Colonic mucosa (tissue), 1 donor: ENCODE measurements around the genes PPP2R3B, SLC25A6 and CD99.

DNA sequence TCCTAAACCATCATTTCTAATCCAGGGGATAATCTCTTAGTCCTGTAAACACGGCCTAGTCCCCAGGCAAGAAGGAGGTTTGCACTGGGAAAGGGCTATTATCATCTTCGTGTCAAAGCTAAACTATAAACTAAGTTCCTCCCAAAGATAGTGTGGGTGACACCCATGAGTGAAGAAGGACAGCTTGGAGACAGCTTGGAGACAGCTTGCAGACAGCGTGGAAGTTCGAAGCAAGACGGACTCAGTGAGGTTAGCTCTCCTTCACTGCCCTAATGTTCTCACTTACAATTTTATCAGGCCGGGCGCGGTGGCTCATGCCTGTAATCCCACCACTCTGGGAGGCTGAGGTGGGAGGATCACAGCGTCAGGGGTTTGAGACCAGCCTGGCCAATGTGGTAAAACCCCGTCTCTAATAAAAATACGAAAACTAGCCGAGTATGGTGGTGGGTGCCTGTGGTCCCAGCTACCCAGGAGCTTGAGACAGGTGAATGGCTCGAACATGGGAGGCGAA, 19.2 kb upstream of the PLCXD1 start:
- PRO-cap: no peak

DNA sequence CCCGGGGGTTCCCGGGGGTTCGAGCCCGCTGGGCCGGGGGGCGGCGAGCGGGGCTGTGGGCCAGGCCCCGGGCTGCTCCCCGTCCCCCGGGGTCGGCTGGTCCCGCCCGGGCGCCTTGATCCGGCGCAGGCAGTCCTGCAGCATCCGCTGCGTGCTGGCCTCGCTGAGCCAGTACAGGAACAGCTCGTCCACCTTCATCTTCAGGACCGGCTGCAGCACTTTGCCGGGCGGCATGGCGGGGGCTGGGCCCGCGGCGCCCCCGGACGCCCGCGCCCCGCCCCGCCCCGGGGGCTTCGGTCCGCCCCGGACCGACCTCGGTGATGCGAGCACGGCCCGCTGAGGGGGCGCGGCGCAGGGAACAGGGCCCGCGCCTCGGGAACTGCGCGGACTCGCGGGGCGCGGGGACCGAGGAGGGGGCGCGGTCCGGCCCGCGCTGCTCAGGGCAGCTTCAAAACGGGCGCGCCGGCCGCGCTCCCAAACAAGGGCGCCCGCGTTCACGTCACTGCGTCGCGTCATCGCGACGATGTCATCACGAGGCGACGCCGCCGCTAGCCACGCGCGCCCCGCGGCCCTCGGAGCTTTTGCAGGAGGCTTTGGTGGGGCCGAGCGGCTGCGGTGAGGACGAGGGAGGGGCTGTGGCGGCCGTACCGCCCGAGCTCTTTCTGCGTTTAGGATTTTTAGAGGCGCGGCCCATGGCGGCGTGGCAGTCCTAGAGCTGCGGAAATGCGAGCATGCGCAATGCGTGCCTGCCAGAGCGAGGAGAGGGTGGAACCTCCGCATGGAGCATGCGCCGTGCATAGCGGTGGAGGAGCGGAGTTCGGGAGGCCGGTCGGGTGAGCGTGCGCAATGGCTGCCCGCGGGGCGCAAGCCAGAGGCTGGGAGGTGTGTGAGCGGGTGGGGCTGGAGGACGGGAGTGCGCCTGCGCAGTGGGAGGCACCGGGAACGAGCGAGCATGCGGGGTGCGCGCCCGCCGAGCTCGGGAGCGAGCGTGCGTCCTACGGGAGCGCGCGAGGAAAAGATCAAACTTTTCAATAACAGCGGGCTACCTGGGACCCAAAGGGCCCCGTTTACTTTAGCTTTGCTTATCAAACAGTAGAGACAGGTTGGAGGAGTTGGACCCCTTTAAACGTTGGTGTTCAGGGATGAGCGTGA, at the start of gene PPP2R3B:
Gene PPP2R3B, minus strand, starts transcription at position 450 of the 1,152 bp plus-strand sequence.
- PRO-cap: bidirectional peak, plus-strand start at position 945 of the sequence, minus-strand start at position 450 of the sequence

- PRO-cap: unidirectional peak, plus-strand start at chrX:973320
Observed at GRCh38 chrX:973106-973427, 239.4 kb downstream of the CRLF2 start.

DNA sequence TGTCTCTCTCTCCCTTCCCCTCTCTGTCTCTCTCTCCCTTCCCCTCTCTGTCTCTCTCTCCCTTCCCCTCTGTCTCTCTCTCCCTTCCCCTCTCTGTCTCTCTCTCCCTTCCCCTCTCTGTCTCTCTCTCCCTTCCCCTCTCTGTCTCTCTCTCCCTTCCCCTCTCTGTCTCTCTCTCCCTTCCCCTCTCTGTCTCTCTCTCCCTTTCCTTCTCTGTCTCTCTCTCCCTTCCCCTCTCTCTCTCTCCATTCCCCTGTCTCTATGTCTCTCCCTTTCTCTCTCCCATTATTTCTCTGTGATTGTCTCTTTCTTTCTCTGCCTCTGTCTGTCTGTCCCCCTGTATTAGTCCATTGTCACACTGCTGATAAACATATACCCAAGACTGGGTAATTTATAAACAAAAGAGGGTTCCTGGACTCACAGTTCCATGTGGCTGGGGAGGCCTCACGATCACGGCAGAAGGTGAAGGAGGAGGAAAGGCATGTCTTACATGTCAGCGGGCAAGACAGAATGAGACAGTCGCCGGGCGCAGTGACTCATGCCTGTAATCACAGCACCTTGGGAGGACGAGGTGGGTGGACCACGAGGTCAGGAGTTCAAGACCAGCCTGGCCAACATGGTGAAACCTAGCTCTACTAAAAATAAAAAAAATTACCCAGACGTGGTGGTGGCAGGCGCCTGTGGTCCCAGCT, 24.5 kb downstream of the IL3RA start:
- PRO-cap: no peak

- PRO-cap: bidirectional peak, plus-strand start at chrX:1392376, minus-strand start at chrX:1392112
Observed at GRCh38 chrX:1391877-1392258, at the start of gene SLC25A6. Gene SLC25A6 (minus strand): TSS chrX:1392113.

- PRO-cap: bidirectional peak, plus-strand start at chrX:1401791, minus-strand start at chrX:1401531
Observed at GRCh38 chrX:1401670-1402244, 9.8 kb upstream of the SLC25A6 start.

GRCh38 chrX:1443273-1443503, 9.5 kb downstream of the ASMTL start:
- PRO-cap: unidirectional peak, minus-strand start at chrX:1443421

DNA sequence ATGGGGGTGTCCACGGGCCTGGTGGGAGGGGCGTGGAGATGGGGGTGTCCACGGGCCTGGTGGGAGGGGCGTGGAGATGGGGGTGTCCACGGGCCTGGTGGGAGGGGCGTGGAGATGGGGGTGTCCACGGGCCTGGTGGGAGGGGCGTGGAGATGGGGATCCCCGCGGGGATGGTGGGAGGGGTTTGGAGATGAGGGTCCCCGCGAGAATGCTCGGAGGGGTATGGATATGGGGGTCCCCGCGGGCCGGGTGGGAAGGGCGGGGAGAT, 1.1 kb upstream of the ASMTL start:
- PRO-cap: bidirectional peak, plus-strand start at position 167 of the sequence, minus-strand start outside the sequence

- PRO-cap: no peak
Observed at GRCh38 chrX:1525285-1525527, 11.8 kb downstream of the P2RY8 start.

DNA sequence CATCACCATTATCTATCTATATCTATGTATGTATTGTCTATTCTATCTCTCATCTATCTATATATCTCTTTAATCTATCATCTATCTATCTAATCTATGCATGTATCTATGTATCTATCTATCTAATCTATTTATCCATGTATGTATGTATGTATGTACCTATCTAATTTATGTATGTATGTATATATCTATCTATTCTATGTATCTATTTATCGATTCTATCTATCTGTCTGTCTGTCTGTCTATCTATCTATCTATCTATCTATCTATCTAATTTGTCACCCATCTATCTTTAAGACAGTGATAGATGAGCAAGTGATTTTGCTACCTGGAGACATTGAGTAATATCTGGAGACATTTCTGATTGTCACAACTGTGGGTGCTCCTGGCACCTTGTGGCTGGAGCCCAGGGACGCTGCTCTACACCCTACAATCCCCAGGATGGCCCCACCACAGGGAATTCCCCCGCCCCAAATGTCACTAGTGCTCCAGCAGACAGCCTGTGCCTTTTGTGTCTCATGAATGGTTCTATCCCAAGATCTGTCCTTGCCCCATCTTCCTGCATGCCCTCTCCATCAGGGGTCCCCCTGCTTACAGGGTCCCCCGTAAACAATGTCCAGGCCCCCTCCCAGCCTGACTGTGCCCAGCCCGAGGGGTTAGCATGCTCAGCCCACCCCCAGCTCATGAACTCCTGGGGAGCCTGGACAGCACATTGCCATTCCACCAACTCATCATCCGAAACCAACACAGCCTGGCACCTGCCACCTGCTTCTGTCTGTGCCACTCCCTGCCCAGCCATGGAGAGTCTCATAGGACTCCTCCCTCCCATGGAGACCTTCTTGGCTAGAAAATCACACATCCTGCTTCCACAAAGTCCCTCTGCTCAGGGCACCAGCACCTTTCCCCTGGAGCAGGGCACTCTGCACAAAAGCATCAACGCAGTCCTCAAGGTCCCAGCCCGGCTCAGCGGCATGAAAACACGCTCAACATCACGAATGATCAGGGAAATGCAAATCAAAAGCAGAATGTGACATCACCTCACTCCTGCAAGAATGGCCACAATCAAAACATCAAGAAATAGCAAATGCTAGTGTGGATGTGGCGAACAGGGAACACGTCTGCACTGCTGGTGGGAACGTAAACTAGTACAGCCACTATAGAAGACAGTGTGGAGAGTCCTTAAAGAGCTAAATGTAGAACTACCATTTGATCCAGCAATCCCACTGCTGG, 5.7 kb downstream of the P2RY8 start:
- PRO-cap: no peak

DNA sequence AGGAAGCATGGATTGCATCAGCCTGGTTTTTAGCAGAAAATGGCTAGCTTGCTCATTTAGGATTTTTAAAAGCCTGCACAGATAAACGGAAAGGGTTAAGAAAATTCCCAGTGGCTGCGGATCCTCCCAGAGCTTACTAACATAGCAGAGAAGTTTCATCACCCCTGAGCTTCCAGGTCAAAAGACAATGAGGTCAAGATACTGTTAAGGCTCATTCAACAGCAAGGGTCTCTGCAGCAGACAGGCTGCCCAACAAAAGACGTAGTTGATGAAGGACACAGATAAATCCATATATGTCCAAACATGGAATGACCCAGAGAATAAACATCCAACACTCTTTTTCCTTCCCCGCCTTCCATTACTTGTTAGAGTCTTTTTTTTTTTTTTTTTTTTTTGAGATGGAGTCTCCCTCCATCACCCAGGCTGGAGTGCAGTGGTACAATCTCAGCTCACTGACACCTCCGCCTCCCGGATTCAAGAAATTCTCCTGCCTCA, 220.3 kb downstream of the ASMT start:
- PRO-cap: no peak

GRCh38 chrX:2338599-2339260, 162.0 kb downstream of the DHRSX start:
- PRO-cap: no peak

- PRO-cap: no peak
Observed at GRCh38 chrX:2485885-2486448, 14.8 kb downstream of the DHRSX start.

DNA sequence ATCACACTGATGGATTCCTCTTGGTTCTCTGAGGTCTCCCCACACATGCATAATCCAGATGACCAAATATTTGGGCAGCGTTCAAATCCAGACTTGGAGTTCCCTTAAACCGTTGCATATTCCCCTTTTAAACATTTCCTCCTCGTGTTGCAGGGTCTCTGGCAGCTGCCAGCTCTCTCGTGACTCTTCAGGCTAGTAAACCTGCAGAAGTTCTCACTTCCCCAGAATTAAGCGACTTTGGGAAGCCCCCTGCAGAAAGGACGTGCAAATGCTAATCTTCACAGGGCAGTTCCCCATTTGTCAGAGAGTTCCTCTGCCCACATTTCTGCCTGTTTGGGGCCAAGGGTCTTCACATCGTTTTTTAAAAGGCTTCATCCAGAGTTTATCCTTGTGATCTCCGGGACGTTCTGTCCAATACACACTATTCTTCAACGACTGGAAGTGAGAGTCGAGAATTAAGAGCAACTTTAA, 20.6 kb upstream of the DHRSX start:
- PRO-cap: no peak

DNA sequence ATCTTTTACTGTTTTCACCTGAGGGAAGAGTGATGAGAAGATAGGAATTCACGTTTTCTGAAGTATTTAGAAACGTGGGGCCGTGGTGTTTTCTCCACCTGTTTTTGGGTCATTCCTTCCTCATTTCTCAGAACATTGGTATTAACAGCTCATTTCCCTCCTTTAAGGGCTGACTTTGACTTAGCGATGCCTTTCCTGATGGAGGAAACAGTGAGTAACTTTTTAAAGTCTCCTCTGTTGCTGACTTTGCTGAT, 80.3 kb upstream of the CD99 start:
- PRO-cap: unidirectional peak, minus-strand start at position 137 of the sequence

- PRO-cap: bidirectional peak, plus-strand start at chrX:2691324, minus-strand start at chrX:2691032; unidirectional peak, plus-strand start at chrX:2691494
Observed at GRCh38 chrX:2690826-2691620, at the start of gene CD99. Gene CD99 (plus strand): TSS chrX:2691295.

GRCh38 chrX:2890118-2890507, 39.0 kb downstream of the ARSD start:
- PRO-cap: bidirectional peak, plus-strand start at chrX:2890305, minus-strand start at chrX:2890308

- PRO-cap: no peak
Observed at GRCh38 chrX:2894530-2895360, 34.4 kb downstream of the ARSD start.

GRCh38 chrX:3309307-3310132, 36.9 kb downstream of the MXRA5 start:
- PRO-cap: no peak

DNA sequence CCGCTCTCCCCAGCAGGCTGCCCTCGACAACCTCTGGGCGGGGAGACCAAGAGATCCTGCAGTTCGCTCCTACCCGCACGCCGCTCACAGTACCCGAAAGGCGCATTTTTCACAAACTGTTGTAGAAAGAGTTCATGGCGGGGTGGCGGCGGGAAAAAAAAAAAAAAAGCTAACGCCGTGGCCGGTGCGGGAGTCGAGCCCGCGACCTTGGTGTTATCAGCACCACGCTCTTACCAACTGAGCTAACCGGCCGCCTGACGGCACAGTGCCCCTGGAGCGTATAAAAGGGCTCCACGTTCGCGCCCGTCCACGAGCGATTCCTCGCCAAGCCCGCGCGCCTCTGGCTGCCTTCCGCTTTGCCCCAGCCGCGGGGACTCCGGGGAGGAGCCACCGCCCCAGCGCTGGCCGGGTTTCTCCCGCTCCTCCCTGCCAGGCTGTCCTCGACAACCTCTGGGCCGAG, 124.8 kb upstream of the PRKX start:
- PRO-cap: no peak